Vermiform appendix (tissue), 1 donor: Measurements from ENCODE around the genes BCL2L10 and MYO5A.

- PRO-cap = no peak
These were observed 96.6 kb upstream of the TNFAIP8L3 start for GRCh38 chr15:51191165-51191844.

DNA sequence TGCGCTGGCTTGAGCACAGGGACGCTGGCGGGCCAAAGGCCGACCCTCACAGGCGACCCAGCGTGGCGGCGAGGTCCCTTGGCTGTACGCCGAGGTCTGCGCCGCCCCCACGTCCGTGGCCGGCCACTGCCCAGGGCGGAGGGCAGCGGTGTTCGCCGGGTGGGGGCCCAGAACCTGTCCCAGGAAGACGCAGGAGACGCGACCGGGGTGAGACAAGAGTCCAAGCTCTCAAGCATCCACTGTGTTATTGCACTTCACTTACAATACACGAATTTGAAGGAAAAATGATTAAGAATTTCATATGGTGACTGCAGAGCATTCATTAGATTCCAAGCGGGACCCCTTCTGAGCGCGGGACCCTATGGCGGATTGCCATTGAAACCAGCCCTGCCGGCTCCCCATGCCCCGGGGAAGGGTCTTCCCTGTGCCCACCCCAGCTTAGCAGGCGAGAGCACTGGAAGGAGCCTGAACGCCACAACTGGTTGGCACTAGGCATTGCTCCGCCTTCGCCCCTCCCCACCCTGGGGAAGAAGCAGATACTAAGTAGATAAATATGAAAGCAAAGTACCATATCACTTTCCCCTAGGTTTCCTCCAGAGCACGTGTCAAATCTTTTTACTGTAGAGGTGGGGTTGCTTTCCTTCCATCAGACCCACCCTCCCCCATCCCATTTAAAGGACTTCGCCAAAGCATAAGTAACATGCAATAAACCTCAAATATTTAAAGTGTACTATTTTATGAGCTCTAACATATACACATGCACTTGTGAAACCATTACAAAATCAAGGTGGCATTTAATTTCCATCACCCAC, 70.8 kb downstream of the CYP19A1 start:
- PRO-cap = no peak

DNA sequence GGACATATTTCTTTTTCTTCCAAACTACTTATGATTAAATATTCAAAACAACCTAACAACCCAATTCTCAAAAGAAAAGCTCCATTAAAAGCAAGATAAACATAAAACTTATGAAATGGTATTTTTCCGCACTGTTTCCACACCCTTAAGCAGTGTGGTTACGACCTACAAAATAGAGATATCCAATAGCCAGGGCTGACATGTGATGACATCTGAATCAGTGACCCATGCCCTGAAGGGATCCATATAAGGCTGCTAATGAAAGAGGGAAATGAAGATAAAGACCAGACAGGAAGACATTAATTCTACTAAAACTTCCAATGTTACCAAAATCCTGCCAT, 45.5 kb downstream of the DMXL2 start:
- PRO-cap = no peak

- PRO-cap = no peak
These were observed 19.1 kb downstream of the DMXL2 start for GRCh38 chr15:51603475-51603929.

- PRO-cap = no peak
These were observed 2.4 kb upstream of the LYSMD2 start for GRCh38 chr15:51739804-51740307.

GRCh38 chr15:51751786-51752691, 642 bp downstream of the TMOD2 start:
- PRO-cap = bidirectional peak, plus-strand start at chr15:51751987, minus-strand start at chr15:51751969

DNA sequence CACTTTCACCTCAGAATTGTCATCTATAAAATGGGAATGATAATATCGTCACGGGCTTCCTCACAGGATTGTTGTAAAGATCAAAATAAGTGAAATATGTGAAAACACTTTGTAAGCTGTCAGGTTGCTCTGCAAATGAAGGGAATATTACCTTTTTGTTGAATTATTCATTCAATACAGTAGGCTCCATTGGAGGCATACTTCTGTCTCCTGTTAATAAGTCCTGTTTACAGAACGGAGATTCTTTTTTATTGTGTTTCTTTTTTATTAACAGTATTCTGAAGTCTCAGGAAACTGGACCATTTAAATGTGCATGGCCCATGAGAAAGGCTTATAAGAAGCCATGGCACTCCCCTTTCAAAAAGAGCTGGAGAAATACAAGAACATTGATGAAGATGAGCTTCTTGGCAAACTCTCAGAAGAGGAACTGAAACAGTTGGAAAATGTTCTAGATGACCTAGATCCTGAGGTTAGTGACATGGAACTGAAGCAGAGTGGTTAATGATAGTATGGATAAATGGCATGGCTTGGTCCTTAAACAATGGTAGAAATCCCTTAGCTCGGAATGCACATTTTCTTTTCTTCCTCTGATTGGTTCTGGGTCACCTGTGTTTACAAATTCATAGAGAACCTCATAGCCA, 14.8 kb downstream of the TMOD2 start:
- PRO-cap = no peak

DNA sequence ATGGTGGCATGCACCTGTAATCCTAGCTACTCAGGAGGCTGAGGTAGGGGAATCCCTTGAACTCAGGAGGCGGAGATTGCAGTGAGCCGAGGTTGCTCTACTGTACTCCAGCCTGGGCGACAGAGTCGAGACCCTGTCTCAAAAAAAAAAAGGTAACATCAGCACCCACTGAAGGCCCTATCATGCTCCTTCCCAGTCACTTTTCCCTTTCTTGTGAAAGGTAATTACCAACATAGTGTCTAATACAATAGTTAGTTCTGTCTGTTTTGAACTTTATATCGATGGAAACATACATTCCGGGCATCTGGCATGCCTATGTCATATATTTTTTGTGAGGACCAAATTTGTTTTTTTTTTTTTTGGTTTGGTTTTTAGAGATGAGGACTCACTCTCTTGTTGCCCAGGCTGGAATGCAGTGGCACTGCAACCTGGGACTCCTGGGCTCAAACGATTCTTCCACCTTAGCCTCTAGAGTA, 42.8 kb downstream of the TMOD3 start:
- PRO-cap = no peak

DNA sequence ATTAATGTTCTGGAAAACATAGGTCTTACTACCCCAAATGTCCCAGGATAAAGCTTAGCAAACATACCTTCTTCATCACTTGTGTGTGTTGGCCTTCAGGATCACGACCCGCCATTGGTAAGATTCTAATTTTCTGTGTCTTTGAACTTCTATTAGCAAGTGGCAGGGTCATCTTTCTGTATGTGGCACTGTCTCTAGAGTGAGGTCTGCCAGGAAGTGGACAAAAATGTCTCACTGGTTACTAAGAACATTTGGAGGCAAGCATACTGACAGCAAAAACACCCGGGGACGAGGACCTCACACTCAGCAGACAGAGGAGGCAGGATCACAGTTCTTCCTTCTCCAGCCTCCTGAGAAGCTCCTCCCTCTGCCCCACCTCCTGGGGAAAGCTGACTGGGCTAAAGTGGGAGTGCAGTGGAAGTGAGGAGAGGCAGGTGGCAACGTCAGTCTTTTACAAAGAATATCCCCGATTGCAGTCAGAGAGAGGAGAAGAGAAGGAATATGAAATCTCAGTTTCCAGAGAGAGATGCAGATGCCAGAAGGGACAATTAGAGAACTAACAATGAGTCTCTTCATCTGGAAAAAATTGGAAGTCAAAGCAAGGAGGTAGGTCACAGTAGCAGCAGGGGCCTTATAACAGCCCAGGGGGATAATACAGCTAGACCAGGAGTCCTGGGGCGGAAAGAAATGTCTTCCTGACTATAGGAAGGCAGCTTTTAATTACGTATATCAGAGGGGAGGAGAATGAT, 47.4 kb downstream of the LEO1 start:
- PRO-cap = no peak

DNA sequence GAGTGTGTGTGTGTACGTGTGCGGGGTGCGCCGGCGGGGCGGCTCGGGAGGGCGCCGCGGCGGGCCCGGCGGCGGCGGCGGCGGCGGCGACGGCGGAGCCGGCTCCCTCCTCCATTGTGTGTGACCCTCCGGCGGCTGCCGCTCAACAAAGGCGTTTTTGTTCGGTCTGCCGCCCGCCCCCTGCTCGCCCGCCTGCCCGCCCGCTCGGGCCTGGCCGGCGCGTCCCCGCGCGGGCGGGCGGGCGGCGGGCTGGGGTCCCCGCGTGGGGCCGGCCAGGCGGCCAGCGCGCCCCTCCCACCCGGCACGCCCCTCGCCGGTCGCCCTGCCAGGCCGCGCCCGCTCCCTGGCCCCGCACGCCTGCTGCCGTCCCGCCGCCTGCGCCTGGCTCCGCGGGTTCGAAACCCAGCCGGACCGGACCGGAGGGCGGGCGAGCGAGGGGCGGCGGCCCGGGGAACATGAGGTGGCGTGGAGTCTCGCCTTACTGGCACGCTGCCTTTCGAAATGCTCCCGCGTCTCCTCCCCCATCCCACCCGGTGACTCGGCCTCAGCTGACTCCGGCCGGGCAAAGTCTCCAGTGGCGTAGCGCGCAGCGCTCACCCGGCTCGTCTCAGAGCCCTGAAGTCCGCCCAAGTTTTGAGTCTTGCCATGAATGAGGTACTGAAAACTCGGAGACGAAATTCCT, 501 bp downstream of the MAPK6 start:
- PRO-cap = bidirectional peak, plus-strand start at position 154 of the sequence, minus-strand start at position 122 of the sequence; bidirectional peak, plus-strand start at position 220 of the sequence, minus-strand start at position 224 of the sequence; bidirectional peak, plus-strand start at position 565 of the sequence, minus-strand start at position 457 of the sequence

- PRO-cap = no peak
These were observed 45.8 kb downstream of the BCL2L10 start for GRCh38 chr15:52066591-52067437.

DNA sequence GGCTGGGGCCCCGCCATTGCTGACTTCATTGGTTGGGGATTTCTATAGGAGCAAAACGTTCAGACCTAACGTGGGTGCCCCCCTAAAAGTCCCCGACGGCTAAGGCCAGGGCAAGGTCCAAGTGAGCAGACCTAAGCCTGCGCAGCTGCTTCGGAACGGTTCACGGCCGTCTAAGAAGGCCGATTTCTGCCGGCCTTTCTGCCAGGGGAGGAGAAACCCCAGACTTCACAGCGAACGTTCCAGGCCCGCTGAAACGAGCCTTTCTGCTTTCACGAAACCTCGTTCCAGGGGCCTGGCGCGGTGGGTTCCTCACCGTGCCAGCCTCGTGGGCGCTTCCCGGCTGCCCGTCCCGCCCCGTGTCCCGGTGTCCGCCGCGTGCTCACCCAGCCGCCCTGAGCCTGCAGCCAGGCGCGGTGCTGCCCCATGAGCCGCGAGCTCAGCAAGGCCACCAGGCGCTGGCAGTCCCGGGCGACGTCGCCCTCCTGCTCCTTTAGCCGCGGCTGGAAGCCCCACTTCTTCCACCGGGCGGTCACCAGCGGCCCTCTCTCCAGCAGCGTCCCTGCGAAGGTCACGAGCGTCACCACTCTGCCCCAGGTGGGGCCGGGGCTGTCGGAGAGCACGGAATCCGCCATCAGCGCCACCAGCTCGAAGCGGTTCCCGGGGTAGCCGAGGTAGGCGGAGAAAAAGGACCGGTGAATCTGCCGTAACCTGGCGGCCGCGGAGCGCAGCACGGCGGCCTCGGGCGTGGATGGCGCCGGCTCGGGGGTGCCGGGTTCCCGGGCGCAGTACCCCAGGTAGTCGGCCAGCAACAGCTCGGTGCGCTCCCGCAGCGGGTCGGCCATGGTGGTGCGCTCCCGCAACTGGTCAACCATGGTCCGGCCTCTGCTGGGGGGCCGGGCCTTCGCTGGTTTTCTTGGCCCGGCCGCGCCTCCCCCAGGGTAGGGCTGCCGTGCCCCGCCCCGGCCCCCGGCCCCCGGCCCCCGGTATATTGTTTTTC, at the start of gene BCL2L10:
Gene BCL2L10 (minus strand): TSS at position 921 of the 997 bp plus-strand sequence.
- PRO-cap = no peak

- PRO-cap = no peak
These were observed 3.4 kb upstream of the BCL2L10 start for GRCh38 chr15:52115835-52116561.

DNA sequence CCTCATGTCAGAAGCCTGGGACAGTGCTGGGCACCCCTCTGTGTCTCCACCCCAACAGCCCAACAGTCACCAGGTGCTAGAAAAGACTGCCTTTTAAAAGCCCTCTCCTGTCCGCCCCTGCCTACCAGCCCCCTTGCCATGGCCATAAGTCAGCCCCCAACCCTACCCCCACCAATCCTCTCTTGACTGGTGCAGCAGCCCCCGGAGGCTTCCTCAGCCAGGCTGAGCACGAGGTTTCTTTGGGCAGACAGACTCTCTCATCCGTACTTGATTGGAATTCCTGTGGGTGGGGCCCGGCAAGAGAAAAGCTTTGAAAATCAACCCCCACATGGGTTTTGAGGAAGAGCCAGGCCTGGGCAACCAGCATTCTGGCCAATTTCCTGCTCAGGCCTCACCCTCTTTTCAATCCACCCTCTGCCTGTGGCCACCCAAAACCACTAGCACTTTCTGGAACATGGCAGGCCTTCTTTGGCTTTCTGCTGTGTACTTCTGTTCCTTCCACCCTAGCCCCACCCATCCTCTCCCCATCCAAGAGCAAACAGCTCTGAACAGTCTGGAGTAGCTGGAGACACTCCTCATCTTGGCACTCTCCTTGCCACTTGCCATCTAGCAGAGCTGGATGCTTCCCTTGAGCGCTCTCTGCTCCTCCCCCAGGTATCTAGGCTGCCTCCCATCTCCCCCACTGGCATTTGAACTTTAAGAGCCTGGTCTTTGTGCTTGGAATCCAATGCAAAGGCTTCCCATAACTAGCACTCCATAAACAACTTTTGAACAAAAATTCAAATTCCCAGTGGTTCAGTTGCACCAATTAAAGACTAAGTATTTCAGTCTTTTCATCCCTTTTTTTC, 5.9 kb downstream of the MYO5C start:
- PRO-cap = unidirectional peak, plus-strand start at position 551 of the sequence

- PRO-cap = no peak
These were observed 87.5 kb upstream of the MYO5C start for GRCh38 chr15:52382968-52383599.

GRCh38 chr15:52518845-52519338, 9.8 kb downstream of the MYO5A start:
- PRO-cap = no peak

DNA sequence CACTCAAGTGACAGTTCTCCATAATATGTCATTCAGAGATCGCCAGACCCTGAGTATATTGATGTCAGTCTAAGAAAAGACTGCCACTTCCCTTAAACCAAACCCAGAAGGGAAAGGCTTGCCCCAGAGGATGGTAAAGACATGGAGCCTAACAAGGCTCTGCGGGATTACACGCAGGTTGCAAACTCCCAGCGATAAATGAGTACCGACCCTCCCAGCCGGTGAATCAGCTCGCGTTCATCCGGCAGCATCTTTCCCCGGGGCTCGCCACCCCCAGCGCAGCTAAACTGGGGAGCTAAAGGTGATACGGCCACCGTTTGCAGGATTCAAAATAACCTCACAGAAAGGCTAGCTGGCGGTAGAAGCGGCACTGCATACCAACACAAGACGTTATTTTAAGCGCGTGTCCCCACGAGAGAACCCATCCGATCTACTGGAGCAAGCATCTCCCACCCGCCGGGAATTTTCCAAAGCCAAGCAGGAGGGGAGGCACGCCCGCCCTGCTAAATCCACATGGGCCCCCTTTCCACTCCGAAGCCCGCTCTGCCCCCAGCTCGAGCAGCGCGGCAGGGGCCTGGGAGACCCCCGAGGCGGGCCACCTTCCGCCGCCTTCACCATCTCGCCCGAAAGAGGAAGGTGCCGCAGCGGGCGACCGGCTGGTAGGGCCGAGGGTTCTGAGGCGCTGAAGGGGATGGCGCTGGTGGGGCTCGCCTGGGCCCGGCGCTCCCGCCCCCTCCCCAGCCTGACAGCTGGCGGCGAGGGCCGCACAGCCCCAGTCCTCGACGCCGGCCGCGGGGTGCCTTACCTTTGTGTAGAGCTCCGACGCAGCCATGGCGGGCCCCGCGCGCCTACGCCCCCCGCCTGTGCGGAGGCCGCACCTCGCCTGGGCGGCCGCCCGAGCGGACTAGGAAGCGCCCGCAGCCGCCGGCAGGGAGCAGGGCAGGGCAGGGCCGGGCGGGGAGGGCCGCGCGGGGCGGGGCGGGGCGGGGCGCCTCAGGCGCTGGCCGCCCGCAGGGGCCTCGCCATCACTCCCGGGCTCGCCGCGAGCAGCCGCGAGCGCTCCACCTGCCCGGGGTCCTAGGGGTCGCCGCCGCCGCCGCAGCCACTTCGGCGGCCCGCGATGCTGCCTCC, at the start of gene MYO5A:
Gene MYO5A (minus strand): TSS at position 906 of the 1,131 bp plus-strand sequence.
- PRO-cap = unidirectional peak, plus-strand start at position 106 of the sequence; bidirectional peak, plus-strand start at position 775 of the sequence, minus-strand start at position 676 of the sequence; bidirectional peak, plus-strand start at position 1,028 of the sequence, minus-strand start at position 906 of the sequence

GRCh38 chr15:52548832-52550050, 19.6 kb downstream of the ARPP19 start:
- PRO-cap = no peak

DNA sequence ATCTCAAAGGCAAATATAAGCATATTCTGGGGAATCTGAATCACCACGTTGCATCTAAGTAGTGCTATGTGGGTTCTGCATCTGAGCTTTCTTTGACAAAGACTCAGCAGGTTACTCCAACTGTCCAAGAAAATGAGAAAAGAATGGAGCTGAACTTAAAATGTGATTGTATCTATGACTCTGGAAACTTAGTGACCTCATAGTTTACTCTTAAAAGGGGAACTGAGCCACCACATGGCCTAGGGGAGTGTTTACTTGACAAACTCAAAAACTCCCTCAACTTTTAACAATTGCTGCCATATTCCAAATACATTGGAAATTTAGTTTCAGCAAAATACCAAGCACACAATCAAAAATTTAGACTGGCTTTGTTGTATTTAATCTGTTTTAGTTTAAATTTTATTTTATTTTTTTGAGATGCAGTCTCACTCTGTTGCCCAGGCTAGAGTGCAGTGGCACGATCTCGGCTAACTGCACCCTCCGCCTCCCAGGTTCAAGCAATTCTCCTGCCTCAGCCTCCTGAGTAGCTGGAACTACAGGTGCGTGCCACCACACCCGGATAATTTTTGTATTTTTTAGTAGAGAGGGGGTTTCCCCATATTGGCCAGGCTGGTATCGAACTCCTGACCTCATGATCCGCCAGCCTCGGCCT, 3.2 kb downstream of the ARPP19 start:
- PRO-cap = no peak

- PRO-cap = no peak
These were observed 54.8 kb downstream of the ATOSA start for GRCh38 chr15:52624316-52624854.